Stomach (tissue), 7 donors: ENCODE results near the gene KIF6.

GRCh38 chr6:38177248-38177761, 357.8 kb downstream of the ZFAND3 start:
- PRO-cap: no peak
- RAMPAGE, long total RNA, 5 experiments: no peak in any of the 5 experiments
- RRBS: no CpG with 5 or more reads among the region's 19 CpGs

DNA sequence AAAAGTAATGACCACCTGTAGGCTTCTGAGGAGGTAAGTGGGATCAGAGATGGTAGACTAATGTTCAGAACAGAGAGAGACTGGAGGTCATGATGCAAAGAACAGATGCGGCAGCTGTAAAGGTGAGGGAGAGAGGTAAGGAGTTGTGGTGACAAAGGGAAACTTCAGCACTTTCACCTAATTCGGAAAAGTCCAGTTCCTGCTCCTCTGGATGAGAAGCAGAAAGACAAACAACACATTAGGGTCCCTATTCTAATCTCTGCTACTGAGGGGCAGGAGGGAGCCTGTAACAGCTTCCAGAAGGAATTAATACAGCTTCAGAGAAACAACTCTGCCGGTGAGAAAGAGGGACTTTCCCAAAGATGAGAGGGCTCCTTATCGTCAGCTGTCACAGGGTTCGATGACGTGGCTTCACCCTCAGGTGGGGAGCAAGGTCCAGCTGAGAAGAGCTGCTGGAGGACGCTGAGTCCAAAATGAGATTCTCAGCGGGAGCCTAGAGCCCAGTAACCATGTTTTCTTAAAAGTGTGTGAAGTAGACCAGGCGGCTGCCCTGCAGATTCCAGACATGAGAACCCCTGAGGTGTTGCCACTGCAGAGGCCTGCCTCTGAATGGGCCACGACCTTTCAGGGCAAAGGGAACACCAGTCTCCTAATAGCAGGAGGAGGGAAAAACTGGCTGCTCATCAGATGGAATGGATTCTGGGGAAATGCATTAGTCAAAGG, 375.3 kb downstream of the BTBD9 start:
- PRO-cap: no peak
- RAMPAGE, long total RNA, 5 experiments: no peak in any of the 5 experiments
- RRBS: no CpG with 5 or more reads among the region's 10 CpGs

DNA sequence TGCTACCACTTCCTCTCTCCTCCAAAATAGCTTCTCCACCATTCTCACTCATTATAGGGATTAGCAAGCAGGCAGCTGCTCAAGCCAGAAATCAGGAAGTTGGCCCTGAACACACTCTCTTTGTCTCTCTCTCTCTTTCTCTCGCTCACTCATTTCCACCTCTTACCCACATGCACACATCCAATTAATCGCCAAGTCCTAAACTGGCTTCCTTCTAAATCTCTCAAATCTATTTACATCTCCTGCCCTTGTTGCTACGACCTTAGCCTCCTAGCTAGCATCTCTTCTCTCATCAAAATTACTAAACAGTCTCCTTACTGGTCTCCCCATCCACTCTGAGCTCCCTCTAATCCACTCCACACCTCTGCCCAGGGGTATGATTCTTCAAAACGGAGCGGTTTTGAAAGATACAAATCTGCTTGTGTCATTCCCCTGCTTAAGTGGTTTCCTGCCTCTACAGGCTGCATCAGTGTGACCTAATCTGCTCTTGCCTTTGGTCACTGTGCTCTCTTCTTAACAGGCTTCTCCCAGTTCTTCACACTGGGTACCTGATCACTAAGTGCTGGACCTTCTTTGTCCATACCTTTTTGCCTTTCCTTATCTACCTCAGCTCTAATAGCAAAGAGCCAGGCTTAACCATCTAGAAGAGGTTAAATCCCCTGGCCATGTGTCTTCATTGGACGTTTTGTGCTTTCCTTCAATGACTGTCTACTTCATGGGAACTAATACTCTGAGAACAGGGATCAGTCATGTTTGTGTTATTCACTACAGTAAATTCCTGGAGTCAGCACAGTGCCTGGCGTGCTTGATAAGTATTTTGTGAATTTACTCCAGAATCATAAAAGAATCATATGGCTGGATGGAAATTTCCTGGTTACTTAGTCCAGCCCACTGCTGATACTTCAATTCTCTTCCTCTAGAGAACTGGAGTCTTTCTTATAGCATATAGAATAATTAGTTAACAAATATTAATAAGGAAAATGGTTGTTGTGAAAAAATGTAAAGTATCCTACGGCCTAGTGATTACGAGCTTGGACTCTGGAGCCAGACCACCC, 195.9 kb downstream of the BTBD9 start:
- PRO-cap: no peak
- RAMPAGE, long total RNA, 5 experiments: start-site peak on the minus strand in 2 of 5 experiments, centred at positions 343 to 387 of the sequence, 10 to 26 reads per replicate
- RRBS: no CpG with 5 or more reads among the region's 9 CpGs

DNA sequence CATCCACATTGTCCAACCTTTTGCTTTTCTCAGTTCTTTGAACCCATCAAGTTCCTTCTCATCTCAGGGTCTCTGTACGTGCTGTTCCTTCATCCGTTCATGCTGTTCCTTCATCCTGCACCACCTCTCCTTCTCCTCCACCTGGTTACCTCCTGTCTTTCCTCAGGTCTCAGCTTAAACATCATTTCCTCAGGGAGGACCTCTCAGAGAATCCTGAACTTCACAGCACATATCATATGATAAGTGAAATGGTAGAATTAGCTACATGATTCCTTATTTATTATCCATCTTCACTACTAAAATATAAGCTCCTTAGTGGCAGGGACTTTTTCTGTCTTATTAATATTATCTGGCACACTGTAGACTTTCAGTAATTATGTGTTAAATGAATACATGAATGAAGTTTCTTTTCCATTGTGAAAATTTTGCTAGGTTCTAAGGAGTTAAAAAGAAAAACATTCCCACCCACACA, 92.1 kb downstream of the BTBD9 start:
- PRO-cap: no peak
- RAMPAGE, long total RNA, 5 experiments: start-site peak on the minus strand in 1 of 5 experiments, centred at position 266 of the sequence, 5 reads per replicate
- RRBS: no CpG with 5 or more reads among the region's 2 CpGs

GRCh38 chr6:38775224-38775765, 60.2 kb downstream of the DNAH8 start:
- PRO-cap: no peak
- RAMPAGE, long total RNA, 5 experiments: no peak in any of the 5 experiments
- RRBS: no CpG with 5 or more reads among the region's 4 CpGs

- PRO-cap: no peak
- RAMPAGE, long total RNA, 5 experiments: start-site peak on the minus strand in 1 of 5 experiments, at chr6:39194041-39194260 at its widest, 16 to 17 reads per replicate
- RRBS: no CpG with 5 or more reads among the region's 13 CpGs
These were observed 35.5 kb downstream of the KCNK5 start for GRCh38 chr6:39193463-39194517.

GRCh38 chr6:39276480-39276840, 37.8 kb downstream of the KCNK17 start:
- PRO-cap: no peak
- RAMPAGE, long total RNA, 5 experiments: no peak in any of the 5 experiments

DNA sequence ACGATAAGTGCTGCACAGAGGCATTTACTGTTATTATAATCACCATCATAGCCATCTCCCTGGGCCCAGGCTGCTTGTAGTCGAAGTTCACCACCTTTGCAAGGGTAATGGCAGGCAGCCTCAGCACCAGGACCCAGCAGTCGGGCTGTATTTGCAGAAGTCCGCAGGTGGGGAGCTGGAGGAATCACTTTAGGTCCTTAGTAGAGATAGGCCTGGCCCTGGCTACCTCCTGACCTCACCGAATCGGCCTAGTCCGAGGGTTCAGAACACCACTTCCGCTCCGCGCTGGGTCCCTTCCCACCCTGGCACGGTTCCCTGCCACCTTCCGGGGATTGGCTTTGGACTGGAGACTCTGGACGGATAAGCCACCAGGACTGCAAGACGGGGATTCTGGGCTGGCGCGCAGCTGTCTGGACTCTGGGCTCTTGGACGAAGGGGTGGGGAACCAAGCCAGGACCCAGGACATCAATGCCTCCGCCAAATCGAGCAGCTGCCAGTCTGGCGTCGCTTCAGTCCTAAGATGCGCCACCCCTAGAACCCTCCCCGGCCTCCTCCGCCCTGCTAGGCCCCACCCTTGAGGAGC, 1.4 kb downstream of the KCNK17 start:
- PRO-cap: no peak
- RAMPAGE, long total RNA, 5 experiments: no peak in any of the 5 experiments
- RRBS: no CpG with 5 or more reads among the region's 24 CpGs

- PRO-cap: no peak
- RAMPAGE, long total RNA, 5 experiments: no peak in any of the 5 experiments
- RRBS: no CpG with 5 or more reads among the region's 10 CpGs
These were observed 99.7 kb upstream of the KCNK16 start for GRCh38 chr6:39422083-39422697.

- PRO-cap: no peak
- RAMPAGE, long total RNA, 5 experiments: start-site peak on the minus strand in 2 of 5 experiments, at chr6:39725402-39725409 at its widest, 5 to 8 reads per replicate
- RRBS: 3% methylated on average over 32 of the region's 73 CpGs
These were observed at the start of gene KIF6 for GRCh38 chr6:39724661-39725980. Gene KIF6 (minus strand): TSS chr6:39725408.

GRCh38 chr6:39823108-39823919, 31.1 kb downstream of the DAAM2 start:
- PRO-cap: unidirectional peak, minus-strand start at chr6:39823220; bidirectional peak, plus-strand start at chr6:39823678, minus-strand start at chr6:39823430
- RAMPAGE, long total RNA, 5 experiments: no peak in any of the 5 experiments
- RRBS: no CpG with 5 or more reads among the region's 7 CpGs

- PRO-cap: no peak
- RAMPAGE, long total RNA, 5 experiments: no peak in any of the 5 experiments
- RRBS: no CpG with 5 or more reads among the region's 1 CpG
These were observed 182.3 kb upstream of the MOCS1 start for GRCh38 chr6:40116665-40116864.

DNA sequence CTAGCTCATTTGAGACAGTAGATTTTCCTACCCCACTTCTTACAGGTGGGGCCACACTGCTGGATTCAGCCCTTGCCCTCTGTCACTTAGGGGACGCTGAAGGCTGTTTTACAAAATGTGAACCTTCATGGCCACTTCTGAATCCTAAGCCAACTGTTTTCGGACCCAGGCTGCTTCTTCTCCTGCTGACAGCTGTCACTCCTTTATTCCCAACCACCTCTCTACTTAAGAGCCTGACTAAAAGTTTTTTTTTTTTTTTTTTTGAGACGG, 35.1 kb downstream of the UNC5CL start:
- PRO-cap: no peak
- RAMPAGE, long total RNA, 5 experiments: no peak in any of the 5 experiments
- RRBS: no CpG with 5 or more reads among the region's 3 CpGs

DNA sequence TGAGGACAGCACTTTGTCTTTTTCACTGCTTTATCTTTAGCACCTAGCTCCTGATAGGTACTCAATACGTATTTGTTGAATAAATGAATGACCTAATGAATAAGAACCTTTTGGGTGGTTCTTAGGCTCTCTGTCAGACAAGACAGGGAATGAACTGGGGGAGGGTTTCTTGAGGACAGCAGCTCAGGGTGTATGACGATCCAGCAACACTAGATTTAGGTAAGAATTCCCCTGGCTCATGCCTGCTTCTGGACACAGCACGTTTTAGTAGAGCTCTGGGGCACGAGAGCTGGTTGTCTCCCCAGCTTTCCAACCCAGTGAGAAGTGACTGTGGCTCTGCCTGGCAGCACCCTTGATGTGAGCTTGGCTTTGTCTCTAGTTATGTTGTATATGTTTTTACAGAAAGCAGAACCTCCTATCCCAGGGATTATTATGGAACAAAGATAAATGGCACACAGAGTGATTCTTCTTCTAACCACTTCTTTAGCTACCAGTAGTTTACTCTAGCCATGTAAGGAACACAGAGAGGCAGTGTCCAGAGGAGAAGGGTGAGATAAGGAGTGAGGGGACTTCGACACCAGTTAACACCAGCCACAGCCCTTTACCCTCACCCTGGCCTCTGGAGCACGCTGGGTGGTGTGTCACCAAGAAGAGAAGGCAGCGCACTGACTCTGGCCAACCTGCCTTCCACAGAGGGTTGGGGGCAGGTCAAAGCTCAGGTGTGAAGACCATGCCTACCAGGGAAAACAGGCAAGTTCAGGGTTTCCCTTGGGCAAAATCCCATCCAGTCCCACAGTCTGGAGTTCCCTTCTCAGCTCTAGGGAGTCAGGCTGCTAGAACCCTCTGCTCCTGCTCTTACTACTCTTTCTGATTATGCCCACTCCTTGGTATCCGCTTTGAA, 3.9 kb downstream of the APOBEC2 start:
- PRO-cap: no peak
- RAMPAGE, long total RNA, 5 experiments: no peak in any of the 5 experiments
- RRBS: no CpG with 5 or more reads among the region's 8 CpGs

DNA sequence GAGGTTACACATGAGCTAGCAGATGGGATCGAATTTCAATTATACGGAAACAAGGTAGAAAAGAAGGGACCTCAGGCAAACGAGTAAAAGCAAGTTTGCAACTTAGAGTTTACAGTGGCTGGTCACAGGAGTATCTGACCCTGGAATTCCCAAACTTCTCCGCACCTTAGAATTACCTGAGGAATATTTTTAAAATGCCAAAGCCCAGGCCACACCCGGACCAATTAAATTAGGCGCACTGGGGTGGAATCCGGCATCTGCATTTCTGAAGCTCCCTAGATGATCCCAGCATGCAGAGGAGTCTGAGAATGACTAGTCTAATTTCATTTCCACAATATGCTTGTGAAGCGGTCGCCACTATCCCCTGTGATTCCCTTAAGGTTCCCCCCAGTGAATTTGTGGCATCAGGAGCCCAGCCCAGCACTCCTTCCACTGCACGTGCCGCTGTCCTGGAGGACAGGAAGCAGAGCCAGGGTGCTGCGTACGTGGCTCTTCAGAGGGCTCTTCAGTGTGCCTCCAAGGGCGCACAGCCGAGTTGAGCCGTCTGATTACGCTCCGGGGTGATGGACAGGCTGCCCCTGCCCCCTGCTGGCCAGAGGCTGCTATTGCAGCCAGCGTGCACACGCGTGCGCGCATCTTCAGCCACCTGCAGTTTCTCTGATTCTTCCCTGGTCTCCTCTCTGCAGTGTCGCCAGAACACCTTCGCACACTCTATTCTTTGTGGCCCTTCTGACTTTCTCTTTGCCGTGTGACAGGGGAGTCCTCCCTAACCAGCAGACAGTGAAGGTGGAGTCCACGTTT, 16.8 kb upstream of the NCR2 start:
- PRO-cap: no peak
- RAMPAGE, long total RNA, 5 experiments: no peak in any of the 5 experiments
- RRBS: 0% methylated on average over 1 of the region's 27 CpGs

DNA sequence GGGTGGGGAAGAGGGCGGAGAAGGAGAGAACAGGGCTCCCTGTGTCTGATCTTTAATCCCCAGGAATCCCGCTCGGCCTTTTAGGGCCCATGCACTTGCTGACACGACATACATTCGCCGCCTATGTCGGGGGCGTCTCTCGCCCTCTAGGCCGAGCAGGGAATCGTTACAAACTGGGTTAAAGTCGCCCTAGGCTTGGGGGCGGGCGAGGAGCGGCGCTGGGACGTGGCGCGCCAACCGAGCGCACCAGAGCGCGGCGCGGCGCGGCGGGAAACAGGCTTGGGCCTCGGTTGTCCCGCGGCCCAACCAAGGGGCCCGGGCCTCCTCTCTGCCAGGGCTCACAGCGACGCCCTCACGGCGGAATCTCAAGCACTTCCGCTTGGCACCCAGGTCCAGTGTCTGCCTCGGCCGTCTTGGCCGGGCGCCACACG, 71.3 kb downstream of the NCR2 start:
- PRO-cap: no peak
- RAMPAGE, long total RNA, 5 experiments: no peak in any of the 5 experiments
- RRBS: 14% methylated on average over 6 of the region's 42 CpGs

- PRO-cap: bidirectional peak, plus-strand start at chr6:41427743, minus-strand start at chr6:41427613
- RAMPAGE, long total RNA, 5 experiments: no peak in any of the 5 experiments
- RRBS: 3% methylated on average over 11 of the region's 27 CpGs
These were observed 91.9 kb downstream of the NCR2 start for GRCh38 chr6:41427326-41427781.

DNA sequence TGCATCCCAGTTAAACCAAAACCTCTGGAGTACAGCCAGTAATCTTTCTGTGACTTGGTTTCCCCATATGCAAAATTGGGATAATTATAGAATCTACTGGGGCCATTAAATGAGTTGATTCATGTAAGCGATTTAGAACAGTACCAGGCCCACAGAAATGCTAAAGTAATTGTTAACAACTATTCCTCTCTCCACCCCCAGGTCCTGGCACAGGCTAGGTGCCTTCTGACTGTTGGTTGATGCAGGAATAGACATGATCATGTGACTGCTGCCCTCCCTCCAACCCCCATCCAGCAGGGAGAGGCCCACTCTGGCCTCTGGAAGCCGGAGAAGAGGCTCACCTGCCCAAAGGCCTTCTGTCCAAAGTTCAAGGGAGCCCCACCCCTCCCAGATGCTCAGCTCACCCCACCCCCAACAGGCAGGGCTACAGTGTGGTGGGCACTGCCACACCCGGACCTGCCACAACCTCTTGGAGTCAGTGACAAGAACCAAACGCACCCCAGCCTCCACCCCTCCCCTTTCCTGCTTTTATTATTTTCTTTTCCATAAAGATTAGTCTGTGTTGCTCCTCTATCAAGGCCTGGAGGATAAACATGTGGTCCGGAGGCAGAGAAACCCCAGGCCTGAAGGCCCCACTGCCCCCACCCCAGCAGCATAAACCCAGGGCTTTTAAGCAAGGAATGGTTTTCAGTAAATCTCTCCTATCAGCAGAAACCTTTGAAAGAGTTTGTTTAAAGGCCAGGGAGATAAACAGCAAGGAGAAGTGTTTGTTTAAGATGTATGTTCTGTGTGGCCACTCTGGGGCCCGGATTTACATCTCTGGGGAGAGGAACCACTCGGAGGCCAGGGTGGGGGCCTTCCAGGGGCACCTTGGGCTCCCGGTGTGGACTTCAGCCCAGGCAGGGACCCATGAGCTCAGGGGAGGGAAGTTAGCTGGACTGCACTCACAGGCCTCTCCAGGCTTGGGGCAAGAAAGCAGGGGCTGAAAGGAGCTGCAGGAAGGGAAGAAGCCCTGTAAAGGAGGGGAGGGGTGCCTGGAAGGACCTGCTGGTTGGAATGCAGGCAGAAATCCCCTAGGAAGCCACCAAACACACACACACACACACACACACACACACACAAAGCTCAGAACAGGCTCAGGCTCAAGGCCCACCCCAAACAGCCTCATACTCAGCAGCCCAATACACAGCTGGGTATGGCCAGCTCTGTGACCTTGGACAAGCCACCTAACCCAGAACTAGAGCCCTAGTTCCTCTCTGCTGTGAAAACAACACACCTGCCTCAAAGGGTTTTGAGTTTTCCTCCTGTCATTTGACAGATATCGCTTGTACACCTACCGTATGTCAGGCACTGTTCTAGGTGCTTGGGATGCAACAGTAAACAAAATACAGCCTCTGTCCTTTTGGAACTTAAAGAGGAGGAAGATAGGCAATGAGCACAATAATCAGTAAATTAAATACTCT, 26.5 kb upstream of the FOXP4 start:
- PRO-cap: unidirectional peak, plus-strand start at position 472 of the sequence
- RAMPAGE, long total RNA, 5 experiments: no peak in any of the 5 experiments
- RRBS: 34% methylated on average over 5 of the region's 10 CpGs

GRCh38 chr6:41532200-41532527, 14.0 kb upstream of the FOXP4 start:
- PRO-cap: no peak
- RAMPAGE, long total RNA, 5 experiments: no peak in any of the 5 experiments
- RRBS: no CpG with 5 or more reads among the region's 7 CpGs

DNA sequence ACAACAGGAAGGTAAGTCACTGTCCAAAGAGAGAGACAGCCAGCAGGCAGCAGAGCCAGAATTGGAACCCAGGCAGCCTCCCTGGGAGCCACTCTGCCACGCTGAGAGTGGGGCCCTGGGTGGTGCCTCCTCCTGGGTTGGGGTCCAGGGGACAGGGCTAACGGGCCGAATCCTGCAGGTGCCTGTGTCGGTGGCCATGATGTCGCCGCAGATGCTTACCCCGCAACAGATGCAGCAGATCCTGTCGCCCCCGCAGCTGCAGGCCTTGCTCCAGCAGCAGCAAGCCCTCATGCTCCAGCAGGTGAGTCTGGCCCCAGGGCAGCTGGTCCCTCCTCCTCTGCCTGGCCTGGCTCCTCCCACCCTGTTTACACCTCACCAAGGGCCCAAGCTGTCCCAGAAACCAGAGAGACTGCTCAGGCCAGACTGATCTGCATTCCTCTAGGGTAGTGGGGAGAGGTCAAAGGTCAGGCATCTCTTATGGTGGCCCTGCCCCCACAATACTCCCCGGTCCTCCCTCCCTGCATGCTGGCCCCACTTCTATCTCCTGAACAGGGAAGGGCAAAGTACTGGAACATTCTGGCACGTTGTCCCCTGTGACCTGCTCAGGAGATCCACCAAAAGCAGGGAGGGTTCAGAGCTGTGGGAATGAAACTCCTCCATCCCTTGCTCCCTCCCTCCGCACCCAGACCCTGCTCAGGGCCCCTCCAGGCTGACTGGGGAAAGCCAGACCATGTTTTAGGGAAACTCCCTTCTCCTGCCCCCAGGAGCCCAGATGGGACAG, 38.6 kb downstream of the FOXP4 start:
- PRO-cap: no peak
- RAMPAGE, long total RNA, 5 experiments: no peak in any of the 5 experiments
- RRBS: no CpG with 5 or more reads among the region's 12 CpGs